Cytotoxic T cell (primary cell): Measurements from ENCODE around the genes TRRAP and FAM200A.

DNA sequence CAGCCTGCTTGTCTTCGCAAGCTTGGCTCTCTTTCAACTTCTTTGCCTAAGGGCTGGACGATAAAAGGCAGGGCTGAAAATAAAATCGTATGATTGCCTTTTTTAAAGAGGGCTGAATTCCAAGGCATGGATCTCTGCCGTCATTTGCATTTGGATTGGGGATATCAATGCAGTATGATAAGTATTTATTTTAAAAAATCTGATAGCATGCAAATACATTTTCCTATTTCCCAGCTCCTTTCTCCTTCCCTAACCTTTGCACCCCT is 80.5 kb downstream of the NPTX2 start:
- PRO-cap, 2 experiments: no peak in any of the 2 experiments

DNA sequence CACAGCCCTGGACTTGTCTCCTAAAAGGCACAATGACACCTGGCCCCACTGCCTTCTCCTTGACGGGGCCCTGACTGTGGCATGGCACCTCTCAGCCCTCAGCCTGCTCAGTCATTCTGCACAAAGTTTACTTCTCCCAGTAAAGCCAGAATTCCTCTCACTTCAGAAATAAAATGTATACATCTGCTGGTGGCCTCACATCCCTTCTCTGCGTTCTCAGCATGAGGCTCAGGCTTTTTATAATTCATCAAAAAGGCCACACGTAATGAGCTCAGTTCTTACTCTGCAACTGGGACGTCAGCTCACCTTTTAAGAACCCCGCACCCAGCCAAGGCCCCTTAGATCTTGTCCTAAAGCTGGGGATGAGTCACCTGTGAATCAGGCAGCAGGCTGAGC is 47.4 kb downstream of the TMEM130 start:
- PRO-cap, 2 experiments: no peak in any of the 2 experiments

DNA sequence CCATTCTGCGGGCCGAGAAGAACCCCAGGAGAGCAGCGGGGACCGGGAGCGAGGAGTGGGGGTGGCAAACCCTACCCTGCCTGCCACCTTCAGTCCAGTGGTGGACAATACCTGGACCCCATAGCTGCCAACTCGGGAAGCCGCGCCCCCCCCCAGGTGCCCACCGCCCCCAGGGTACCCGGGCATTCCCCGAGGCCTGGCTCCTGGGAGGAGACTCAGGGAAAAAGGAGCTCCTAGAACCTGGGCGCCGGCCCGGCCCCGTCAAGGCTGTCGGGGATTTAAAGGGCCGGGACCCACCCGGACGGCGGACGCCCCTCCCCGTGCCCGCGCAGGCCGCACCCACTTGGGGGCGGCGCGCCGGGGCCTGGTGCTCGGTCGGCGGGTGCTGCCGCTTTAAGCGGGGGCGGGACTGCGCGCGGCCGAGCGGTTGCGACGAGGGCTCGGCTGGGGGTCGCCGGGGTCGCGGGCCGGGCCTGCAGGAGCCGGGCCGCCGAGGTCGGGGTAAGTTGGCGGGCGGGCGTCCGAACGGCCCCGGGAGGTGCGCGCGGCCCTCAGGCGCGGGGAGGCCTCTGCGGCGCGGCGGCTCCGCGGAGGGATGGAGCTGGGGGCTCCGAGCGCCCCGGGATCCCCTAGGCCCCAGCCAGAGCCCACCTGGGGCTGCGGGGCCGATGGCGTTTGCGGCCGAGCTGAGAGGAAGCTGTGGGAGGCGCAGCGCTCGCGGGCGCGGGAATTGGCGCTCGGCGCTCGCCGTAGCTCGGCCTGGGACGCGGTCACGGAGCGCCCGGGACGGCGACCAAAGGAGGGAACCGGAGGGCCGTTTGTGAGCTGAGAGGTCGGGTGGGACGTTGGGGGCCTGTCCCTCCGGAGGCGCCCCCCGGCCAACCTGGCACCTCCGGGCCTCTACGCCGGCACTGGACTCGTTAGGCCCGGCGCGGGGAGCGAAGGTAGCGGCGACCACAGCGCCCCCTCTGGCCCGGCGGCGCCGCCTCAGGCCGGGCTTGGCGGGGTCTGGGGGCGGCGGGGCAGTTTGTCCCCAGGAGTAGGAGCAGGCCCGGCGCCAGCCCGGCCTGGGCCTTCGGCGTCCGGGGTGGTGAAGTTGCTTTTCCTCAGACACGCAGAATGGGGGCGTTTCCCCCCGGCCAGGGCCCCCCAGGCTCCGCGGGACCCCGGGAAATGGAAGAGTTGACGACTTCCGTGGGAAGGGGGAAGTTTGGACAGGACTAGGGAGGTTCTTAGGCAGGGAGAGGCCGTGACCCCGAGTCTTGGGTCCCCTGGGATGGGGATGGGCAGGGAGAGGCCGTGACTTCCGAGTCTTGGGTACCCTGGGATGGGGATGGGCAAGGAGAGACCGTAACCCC is at the start of gene TRRAP:
Gene TRRAP, plus strand, starts transcription at position 396 of the 1,358 bp plus-strand sequence.
- PRO-cap, 2 experiments: peak in 2 of 2 experiments; most common plus-strand start position 396 of the sequence (in 2); most common minus-strand start position 913 of the sequence (in 2)

- PRO-cap, 2 experiments: no peak in any of the 2 experiments
These were observed 71.2 kb downstream of the TRRAP start for GRCh38 chr7:98949269-98950131.

DNA sequence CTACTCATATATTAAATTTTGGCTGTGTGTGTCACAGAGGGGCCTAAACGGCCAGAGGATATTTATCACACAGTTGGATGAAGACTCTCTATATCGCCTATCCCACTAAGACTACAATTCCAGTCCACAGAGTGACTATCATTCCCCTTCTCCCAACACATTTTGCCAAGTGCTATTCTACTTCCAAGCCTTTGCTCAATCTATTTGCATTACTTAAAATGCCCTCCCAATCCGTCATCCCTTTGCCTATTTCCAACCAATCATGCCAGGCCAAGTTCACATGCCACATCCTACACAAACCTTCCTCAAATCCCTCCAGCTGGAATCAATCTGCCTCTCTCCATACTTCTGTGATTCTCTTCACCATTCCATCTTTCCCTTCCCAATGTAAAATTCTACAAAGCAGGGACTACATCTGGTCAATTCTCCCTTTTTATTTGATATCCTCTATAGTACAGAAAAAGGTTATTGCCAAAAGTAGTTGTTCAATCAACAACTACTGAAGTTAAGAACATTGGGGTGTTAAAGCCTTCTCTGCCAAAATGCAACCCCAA is 38.1 kb downstream of the SMURF1 start:
- PRO-cap, 2 experiments: no peak in any of the 2 experiments

GRCh38 chr7:99124279-99124558 is 19.7 kb downstream of the SMURF1 start:
- PRO-cap, 2 experiments: no peak in any of the 2 experiments

GRCh38 chr7:99351635-99352356 is 22.7 kb upstream of the ARPC1B start:
- PRO-cap, 2 experiments: no peak in any of the 2 experiments

GRCh38 chr7:99379787-99380936 is 5.6 kb downstream of the ARPC1B start:
- PRO-cap, 2 experiments: peak in 2 of 2 experiments; most common plus-strand start chr7:99380742 (in 2); most common minus-strand start chr7:99379978 (in 1)

GRCh38 chr7:99397987-99398438 is 10.4 kb downstream of the PDAP1 start:
- PRO-cap, 2 experiments: no peak in any of the 2 experiments

- PRO-cap, 2 experiments: peak in 2 of 2 experiments; most common plus-strand start chr7:99552176 (in 2); most common minus-strand start chr7:99552114 (in 2)
These were observed at the start of gene FAM200A for GRCh38 chr7:99551597-99552471. Gene FAM200A, minus strand, starts transcription at chr7:99552114.

DNA sequence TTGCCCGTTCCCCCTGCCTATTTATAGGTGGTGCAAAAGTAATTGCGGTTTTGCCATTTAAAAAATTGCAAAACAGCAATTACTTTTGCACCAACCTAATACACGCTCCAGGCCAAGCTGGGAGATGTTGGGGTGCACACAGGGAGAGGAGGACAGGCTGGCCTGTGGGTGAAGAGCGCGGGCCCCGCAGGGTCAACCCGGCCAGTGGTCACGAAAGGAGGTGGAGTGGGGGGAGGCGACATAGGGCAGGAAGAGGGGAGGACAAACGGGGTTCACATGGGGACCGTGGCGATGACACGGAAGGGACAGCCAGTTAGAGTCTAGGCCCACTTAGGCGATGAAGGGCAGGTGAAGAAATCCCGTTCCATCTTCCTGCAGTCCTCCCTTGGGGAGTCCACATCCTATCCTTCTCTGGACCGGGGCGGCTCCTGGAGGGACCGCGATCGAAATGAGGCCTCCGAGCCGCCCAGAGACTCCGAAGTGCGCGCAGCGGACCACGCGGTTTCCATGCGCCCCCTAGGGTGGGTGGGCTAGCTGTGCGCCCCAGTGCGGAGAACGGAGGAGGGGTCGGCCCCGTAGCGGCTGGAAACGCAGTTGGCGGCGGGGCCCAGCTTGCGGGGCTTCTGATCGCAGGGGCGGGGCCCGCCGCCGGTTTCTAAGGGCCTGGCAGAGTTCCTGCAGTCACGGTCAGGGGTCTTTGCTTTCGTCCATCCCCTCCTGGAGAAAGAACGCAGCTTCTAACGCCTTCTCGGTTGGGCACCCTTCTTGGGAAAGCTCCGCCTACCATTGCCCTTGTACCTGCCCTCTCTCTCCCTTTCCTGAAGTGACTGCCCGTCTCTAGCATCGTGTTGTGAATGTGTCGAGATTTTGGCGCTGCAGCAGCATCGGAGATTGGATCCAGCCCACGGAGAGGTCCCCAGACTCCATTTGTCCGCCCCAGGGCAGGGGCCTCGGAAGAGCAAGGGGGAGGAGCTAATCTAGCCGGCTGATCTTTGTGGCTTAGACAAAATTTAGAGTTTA is 18.0 kb upstream of the TMEM225B start:
- PRO-cap, 2 experiments: peak in 1 of 2 experiments; most common plus-strand start position 553 of the sequence (in 1); most common minus-strand start position 482 of the sequence (in 1)

DNA sequence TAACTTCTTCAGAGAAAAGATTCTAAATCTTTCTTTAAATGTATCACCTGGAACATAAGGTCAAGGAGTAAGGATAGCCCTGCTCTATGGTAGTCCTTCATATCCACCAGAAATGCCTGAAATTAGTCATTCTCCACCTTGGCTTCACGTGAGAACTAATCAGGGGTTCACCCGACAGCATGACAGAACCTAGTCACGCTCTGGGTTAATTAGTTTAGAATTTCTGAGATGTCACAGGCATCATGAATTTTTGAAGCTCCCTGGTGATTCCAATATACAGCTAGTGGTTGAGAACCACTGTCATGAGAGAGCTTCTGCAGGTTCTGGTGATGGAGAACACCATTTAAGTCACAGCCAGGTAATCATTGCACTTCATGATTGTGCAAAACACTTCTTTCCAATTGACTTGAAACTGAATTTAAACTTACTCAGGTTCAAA is 30.4 kb downstream of the CYP3A5 start:
- PRO-cap, 2 experiments: no peak in any of the 2 experiments

GRCh38 chr7:99677494-99678218 is 2.1 kb downstream of the CYP3A5 start:
- PRO-cap, 2 experiments: no peak in any of the 2 experiments

DNA sequence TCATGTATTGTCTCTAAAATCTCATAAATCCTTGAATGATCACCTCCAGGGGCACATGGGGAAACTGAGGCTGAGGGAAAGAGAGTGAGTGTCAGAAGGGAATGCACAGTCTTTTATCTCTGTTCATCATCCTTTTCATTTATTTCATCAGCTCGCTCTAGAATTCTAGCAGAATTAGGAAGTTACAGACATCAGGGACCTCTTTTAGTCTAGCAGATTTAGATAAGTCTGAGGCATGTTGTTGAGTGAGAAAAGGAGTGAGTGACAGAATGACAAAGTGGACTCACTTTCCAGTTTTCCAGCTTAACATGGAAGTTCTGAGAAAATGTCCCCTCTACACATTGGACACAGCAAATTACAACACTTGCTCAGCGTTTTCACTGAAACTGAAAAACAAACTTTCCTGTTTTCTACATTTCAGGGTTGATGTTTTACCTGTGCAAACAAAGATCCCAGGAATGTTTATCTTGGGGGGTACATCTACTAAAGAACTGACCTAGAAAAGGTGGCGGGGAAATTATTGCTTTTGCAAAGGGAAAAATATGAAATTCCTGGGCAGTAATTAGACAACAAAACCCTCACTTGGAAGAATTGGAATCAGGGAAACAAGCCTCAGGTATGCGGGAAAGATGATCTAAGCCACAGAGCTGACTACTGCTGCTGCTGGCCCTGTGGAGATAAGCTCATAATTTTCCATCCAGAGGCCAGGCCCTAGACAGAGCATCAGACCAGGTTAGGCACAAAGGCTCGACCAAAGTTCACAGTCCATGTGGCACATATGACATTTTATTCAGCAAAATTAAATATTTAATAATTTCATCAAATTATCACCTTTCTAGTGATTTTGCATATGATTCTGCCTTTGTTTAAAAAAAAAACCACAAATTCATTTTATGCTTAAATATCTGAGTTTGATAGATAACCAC is 14.6 kb upstream of the CYP3A5 start:
- PRO-cap, 2 experiments: no peak in any of the 2 experiments

DNA sequence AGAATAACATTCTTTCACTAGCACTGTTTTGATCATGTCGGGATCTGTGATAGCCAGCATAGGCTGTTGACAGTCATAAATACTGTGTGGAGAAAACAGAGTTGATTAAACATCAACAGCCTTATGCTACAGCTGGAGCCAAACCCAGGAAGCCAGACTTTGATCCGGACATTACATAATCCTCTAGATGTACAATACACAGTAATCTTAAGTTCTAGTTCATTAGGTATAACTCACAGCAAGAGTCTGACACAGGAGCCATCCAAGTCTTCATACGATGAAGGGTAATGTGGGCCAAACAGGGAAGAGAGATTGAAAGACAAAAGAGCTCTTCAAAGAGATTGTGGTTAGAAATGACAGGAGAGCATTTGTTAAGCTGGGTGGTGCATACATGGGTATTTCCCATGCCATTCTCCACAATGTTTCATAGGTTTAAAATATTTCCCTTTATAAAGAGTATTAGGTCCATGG is 14.6 kb downstream of the CYP3A7 start:
- PRO-cap, 2 experiments: no peak in any of the 2 experiments

- PRO-cap, 2 experiments: no peak in any of the 2 experiments
These were observed 4.1 kb downstream of the AZGP1 start for GRCh38 chr7:99971713-99972210.

DNA sequence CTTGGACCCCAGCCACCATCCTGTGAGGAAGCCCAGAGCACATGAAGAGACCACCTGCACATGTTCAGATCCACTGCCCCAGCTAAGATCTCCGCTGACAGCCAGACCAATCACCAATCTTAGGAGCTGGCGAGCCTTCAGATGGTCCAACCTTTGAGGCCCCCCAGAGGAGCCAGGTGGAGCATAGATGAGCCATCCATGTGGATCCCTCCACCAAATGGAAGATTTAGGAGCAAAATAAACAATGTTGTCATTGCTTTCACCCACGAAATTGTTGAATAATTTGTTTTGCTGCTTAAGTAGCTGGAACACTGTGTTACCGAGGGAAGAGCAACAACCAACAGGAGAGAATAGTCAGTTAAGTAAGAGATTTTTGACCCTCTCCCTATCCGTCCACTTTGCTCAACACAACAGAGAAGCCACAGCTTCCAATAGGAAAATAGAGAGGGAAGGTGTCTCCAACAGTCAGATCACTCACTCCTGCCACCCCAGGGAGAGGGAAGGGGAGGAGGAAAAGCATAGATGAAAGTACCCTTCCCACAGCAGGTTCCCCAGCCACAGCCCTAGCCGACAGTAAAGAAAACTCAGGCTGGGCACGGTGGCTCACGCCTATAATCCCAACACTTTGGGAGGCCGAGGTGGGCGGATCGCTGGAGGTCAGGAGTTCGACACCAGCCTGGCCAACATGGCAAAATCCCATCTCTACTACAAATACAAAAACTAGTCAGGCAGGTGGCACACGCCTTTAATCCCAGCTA is 3.9 kb upstream of the ZKSCAN1 start:
- PRO-cap, 2 experiments: no peak in any of the 2 experiments

GRCh38 chr7:100077096-100077582 is 4.4 kb downstream of the ZNF3 start:
- PRO-cap, 2 experiments: no peak in any of the 2 experiments

GRCh38 chr7:100200607-100201176 is 19.1 kb upstream of the PVRIG start:
- PRO-cap, 2 experiments: no peak in any of the 2 experiments

DNA sequence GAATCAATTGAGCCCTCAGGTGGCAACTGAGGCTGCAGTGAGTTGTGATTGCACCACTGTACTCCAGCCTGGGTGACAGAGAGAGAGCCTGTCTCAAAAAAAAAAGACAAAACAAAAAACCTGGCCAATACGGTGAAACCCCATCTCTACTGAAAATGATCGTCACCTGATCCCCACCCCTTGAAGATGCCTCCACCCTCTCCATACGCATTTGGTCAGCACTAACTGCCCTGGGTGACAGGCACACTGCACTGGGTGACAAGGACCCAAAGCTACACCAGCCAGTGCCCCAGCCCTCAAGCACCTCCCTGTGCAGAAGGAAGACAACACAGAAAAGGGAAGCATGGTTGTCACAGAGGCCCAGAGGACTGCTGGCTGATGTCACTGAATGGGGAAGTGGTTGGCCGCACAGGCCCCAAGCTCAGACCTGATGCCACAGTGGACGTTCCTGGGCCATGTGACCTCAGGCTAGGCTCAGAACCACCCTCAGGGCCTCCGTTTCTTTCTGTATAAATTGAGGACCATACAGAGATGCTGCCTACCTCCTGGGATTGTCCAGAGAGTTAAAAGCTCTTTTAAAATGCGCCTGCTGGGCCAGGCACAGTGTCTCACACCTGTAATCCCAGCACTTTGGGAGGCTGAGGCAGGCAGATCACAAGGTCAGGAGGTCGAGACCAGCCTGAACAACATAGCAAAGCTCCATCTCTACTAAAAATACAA is 4.2 kb upstream of the PILRA start:
- PRO-cap, 2 experiments: no peak in any of the 2 experiments